HTR-8/SVneo (cell line): ENCODE results near the gene SIDT1.

DNA sequence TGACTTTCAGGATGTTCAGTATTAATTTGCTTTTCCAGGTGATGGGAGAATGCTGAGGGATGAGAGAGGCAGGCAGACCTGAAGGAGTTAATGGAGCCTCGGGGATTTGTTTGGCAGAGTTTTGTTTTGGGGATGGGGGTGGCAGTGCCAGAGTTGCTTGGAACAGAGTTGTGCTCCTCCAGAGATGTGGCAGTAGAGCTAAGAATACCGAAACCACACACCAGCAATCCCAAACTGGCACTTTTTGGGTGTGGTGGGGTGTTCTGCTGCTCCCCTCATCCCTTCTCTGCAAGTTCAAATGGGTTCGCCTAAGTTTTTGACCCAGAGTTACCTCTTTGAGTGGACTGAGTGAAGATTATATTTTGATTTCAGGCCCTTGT lies 1.5 kb downstream of the BOC start:
- RRBS: no CpG with 5 or more reads among the region's 3 CpGs

DNA sequence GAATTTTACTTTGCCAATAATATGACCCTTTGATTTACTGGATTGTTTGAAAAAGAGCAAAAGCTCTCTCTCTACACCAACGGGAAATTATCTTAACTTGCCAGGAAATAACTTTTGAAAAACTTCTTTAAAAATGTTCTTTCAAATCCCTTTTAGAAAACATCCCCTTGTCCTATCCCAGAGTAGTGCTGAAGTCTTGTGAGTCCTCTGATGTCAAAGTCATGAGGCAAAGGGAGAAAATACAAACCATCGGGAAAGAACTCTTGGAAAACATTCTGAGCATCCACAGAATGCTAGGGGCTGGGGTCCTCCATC lies 36.4 kb downstream of the BOC start:
- RRBS: no CpG with 5 or more reads among the region's 2 CpGs

- RRBS: no CpG with 5 or more reads among the region's 10 CpGs
These were observed 43.1 kb downstream of the BOC start for GRCh38 chr3:113254454-113254773.

DNA sequence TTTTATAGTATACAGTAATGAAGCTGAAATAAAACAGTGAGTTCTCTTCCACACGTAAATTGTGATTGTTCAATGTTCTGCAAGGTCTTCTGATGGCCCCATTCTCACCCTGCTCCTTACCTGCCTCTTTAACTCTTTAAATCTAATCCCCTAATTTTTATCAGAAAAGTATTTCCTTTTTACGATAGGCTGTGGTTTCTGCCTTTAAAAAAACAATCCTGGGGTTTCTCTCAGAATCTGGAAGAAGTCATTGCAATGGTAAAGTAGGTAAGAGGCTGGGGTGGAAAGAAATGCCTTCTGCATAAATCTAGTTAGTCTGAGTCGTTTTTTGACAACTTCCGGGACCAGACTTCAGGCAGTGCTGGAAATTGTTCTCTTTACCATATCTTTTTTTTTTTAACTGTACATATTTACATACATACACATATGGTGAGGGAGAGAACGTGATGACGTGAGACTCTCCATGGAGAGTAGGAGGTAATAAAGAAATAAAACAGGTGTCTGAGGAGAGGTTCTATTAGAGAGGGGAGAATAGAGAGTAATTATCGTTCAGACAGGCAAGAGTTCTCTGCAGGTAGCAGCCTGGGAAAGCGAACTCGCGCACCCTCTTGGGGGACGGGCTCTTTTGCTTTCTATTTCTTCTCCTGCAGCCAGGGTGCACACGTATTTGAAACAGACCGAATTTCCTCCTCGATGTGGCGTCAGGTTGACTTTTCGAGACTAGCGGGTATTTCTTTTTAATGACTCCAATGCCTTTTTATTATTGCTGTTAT lies at the start of gene SIDT1:
TSS of gene SIDT1 (plus strand) at position 664 of the 773 bp plus-strand sequence.
- RRBS: no CpG with 5 or more reads among the region's 17 CpGs

GRCh38 chr3:113573443-113574561 lies 41.4 kb downstream of the SIDT1 start:
- RRBS: no CpG with 5 or more reads among the region's 7 CpGs

DNA sequence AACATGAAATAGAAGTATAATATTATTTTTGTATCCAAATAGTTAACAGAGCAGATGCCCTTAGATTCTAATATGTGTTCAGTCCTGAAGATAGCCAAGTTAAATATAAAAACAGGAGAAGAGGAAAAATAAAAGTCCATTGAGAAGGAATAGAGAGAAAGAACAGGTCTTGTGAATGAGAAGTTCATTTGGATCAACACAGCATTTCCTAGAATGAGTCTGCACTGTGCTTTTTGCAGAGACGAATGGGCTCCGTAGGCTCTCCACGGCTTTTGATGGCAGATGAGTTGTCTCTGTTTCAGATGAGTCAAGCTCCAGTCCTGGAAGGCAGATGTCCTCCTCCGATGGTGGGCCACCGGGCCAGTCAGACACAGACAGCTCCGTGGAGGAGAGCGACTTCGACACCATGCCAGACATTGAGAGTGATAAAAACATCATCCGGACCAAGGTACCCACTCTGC lies 70.4 kb downstream of the SIDT1 start:
- RRBS: 70% methylated on average over 3 of the region's 9 CpGs

DNA sequence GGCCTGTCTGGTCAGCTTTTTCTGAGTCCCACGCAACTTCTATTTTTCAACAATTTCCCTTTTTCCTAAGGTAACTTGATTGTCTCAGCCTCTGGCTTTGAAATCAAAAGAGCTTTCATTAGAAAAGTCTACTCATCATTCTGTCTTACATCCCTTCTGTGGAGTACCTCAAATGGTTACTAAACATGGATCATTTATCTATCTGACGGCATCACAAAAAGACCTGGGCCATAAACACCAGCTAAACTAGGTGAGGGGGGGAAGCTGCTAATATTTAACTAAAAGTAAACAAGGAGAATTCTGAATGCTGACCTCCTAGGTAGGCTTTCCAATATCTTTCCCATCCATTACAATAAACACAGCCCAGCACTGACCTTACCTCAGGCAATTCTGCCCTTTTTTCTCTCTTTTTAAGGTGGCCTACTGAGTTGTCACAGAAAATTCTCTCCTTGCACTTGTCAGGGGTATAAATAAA lies 33.2 kb downstream of the USF3 start:
- RRBS: no CpG with 5 or more reads among the region's 2 CpGs

GRCh38 chr3:113721136-113722303 lies 24.5 kb downstream of the NAA50 start:
- RRBS: no CpG with 5 or more reads among the region's 4 CpGs

- RRBS: no CpG with 5 or more reads among the region's 4 CpGs
These were observed 76.7 kb downstream of the TIGIT start for GRCh38 chr3:114370305-114371092.

GRCh38 chr3:114393615-114394016 lies 99.8 kb downstream of the TIGIT start:
- RRBS: no CpG with 5 or more reads among the region's 5 CpGs

- RRBS: no CpG with 5 or more reads among the region's 12 CpGs
These were observed 157.6 kb downstream of the TIGIT start for GRCh38 chr3:114450965-114452209.

GRCh38 chr3:114452210-114452743 lies 158.4 kb downstream of the TIGIT start:
- RRBS: no CpG with 5 or more reads among the region's 1 CpG

- RRBS: no CpG with 5 or more reads among the region's 3 CpGs
These were observed 159.2 kb downstream of the TIGIT start for GRCh38 chr3:114452956-114453472.

- RRBS: no CpG with 5 or more reads among the region's 4 CpGs
These were observed 329.4 kb downstream of the TIGIT start for GRCh38 chr3:114623228-114623621.

DNA sequence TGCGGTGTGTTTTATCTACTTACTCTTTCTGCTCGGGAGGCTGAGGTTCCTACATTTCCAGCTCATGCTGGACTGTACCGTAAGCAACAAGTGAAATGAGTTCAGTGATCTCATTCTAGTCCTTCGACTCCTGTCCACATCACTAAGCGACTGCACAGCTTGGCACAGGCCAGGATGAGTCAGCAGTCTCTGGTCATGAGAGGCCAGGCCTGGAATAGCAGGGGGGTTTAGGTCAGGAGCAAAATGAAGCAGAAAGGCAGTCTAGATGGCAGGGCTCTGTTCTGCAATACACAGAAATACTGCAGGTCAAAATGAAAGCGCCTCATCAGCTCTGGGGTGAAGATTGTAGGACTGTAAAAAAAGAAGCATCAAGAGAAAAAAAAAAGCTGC lies 331.0 kb downstream of the TIGIT start:
- RRBS: no CpG with 5 or more reads among the region's 6 CpGs

GRCh38 chr3:114859249-114859780 lies 287.8 kb downstream of the ZBTB20 start:
- RRBS: no CpG with 5 or more reads among the region's 3 CpGs

DNA sequence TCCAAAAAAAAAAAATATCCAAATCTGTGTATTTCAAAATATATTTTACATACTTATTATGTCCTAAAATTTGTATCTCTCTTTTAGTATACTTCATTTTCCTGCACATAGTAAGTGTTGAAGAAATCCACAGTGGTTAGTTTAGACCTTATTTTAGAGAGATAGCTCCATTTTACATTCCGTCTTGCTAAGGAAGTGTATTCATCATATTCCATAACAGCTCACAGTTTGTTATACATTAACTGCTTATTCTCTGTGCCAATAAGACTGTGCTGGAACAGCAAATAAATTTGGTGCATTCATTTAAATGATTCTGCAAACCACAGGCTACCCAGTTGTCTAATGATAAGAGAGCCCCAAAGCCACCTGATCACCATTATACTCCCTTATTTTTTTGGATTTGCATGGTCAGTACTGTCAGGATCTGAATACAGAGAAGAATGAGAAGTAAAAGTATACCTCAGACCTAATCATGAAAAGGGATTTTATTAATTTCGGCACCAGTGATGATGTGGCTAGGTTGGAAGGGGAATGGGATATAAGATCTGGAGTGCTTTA lies 255.0 kb downstream of the ZBTB20 start:
- RRBS: no CpG with 5 or more reads among the region's 2 CpGs

- RRBS: no CpG with 5 or more reads among the region's 4 CpGs
These were observed 155.9 kb downstream of the ZBTB20 start for GRCh38 chr3:114991210-114991653.

DNA sequence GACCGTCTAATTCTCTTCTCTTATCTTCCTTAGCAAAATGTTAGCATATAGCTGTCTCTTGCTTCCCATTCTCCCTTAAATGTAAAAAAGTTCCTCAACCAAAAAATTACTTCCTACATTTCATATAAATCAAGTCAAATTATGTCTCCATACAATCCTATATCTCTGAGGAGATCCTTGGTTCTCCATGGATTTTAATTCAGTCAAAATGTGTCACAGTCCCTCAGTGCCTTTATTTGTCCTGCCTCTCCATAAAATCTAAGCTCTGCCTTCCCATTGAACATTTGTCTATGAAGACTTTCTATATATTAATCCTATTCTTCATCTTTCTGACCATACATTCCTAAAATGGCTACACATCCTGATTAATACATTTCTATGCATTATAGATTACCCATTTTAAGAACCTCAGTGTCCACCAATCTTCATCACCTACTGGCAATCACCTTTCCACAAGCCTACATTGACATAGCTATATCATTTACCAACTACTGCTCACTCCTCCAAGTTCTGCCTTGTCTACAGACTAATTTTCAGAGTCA lies 24.6 kb downstream of the ZBTB20 start:
- RRBS: no CpG with 5 or more reads among the region's 1 CpG